ReNcell CX (cell line): ENCODE measurements around the gene VTI1A.

DNA sequence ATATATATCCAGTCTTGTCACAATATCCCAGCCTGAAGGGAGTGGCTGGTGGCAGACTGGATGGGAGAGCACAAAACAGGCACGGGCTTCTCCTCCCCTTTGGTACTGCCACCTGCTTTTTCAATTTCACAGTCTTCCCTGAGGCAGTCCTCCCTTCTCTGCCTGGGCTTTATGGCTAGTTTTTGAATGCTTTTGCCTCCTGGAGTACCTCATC, 18.9 kb downstream of the ACSL5 start:
- PRO-cap, result no peak

DNA sequence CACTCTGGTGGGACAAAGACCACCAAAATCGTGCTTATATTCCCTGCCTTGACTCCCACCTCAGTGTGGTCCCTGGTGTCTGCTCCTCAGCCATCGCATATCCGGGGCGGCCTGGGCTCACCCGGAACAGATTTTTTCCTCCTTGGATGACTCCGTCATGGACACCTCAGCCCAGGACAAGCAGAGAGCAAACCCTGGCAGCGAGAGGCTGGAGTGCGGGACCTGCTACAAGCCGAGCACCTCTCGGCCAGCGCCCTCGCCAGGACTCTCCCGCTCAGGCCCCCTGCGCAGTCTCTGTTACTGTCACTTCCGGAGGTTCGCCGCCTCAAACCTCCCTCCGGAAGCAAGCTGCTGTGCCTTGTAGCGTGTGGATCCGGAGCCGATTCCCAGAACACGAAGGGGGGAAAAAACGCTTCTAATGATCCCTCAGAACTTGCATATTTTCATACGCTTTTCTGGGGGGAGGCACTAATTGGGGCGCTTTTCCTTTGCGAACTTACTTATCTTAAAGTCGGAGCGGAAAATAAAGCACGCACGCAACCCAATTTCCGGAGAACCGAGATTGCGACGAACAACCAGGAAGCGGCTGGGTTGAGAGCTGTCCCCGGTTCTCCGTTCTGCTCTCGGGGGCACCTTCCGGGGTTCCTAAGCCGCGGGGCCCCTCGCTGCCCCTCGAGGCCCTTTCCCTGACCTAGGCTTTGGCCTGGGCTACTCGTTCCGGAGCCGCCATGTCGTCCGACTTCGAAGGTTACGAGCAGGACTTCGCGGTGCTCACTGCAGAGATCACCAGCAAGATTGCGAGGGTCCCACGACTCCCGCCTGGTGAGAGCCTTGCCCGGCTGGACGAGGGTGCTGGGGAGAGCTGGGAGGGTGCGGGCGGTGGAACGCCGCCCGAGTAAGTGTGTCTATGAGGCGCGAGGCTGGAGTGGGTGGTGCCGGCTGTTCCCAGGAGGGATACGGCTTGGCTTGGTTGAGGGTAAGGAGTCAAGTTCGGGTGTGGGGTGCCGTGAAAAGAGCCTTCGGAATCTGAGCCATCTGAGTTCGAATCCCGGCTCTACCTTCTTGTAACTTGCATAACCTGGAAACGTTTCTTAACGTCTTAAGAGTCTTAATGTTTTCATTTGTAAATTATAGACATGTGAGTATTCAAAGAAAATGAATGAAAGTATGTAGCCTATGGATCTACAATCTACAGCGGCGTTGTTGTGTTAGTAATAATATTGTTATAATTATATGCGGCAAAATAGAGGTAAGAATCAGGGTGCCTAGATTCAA, at the start of gene VTI1A:
Gene VTI1A (plus strand): TSS at position 570 of the 1,275 bp plus-strand sequence.
- PRO-cap, result bidirectional peak, plus-strand start at position 580 of the sequence, minus-strand start at position 263 of the sequence

DNA sequence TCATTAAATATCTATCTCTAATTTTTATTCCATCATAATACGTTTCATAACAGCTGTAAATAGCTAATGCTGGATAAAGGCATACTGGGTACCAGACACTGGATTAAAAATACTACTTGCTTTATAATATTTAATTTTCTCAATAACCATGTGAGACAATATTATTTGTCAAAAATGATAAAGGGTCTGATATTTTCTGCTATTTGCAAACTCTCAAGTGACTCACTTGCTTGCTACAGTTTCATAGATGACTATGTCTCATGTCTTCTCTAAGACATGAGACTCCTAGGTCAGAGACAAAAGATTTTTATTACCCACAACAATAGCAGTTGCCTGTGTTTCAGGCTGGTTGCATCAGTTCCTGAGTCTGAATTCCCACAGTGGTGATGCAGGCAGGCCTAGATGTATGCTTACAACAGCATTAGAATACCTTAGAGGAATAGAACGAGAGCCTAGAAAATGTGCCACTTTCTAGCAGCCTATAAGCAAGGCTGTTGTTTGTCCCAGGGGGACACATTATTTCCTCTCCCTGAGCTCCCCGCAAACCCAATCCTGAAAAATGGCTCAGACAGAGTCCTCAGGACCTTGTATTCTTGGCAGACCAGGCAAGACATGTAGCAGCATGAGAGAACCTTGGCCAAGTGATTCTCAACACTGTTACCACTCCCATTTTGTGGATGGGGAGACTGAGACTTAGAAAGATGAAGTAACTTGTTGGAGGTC, 13.9 kb downstream of the VTI1A start:
- PRO-cap, result no peak

GRCh38 chr10:112480164-112480580, 33.2 kb downstream of the VTI1A start:
- PRO-cap, result no peak

DNA sequence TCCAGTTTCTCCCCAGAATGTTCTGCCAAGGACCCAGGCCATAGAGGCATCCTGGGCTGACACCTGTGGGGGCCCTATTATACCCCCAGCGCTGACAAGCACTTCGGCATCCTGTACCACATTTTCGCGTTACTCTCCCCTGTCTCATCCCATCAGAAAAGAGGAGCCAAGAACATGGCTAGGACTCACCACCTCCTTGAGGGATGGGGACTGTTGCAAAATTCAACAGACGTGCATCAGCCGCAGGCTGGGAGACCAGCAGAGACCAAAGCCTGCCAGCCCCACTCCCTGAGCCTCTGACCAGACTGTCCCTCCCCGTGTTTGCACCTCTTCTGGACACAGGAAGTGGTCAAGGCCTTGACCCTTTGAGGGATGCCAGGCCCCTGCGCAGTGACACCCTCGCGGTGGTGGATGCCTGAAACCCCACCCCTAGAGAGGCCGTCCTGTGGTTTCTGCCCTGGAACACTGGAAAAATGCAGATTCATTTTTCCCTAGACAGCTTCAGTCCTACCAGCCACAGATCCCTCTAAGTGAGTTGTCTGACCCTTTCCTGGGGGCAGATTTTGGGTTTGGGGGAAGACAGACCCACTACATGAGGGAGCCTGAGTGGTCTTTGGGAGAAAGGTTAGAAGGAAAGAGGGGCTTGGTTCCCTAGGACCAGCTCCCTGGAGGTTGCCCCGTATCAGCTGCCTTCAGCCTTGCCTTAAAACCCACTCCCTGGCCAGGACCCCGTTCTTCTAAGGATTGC, 128.3 kb upstream of the TCF7L2 start:
- PRO-cap, result no peak

DNA sequence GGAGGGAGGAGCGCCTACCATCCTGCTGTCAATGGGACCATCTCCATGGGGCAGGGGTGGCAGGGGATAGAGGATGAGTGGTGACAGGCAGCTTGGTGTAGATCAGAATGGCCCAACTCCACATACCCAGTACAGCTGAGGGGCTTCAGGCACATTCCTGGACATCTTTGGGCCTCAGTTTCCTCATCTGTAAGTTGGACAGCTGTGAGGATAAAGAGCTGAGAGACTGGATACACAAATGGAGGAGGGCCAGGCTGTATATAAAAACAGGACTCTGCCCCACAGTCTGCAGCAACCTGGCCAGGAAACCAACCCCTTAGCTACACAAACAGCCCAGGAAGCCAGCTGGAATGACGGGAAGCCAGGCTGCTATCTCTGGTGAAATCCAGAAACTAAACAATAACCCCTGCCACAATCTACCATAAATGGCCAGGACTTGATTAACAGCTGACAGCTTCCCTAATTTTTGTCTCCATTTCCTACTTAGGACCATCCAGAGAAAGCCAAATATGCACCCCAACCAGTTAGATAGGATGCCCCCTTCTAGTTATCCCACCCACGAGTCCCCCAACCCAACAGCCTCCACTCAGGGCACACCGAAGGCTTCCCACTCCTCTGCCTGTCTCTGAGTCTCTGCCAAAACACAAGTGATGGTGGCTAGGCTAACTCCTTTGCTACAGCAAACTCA, 110.1 kb upstream of the TCF7L2 start:
- PRO-cap, result no peak

GRCh38 chr10:112952269-112952997, 2.4 kb downstream of the TCF7L2 start:
- PRO-cap, result bidirectional peak, plus-strand start at chr10:112952396, minus-strand start at chr10:112952394; bidirectional peak, plus-strand start at chr10:112952523, minus-strand start at chr10:112952499

DNA sequence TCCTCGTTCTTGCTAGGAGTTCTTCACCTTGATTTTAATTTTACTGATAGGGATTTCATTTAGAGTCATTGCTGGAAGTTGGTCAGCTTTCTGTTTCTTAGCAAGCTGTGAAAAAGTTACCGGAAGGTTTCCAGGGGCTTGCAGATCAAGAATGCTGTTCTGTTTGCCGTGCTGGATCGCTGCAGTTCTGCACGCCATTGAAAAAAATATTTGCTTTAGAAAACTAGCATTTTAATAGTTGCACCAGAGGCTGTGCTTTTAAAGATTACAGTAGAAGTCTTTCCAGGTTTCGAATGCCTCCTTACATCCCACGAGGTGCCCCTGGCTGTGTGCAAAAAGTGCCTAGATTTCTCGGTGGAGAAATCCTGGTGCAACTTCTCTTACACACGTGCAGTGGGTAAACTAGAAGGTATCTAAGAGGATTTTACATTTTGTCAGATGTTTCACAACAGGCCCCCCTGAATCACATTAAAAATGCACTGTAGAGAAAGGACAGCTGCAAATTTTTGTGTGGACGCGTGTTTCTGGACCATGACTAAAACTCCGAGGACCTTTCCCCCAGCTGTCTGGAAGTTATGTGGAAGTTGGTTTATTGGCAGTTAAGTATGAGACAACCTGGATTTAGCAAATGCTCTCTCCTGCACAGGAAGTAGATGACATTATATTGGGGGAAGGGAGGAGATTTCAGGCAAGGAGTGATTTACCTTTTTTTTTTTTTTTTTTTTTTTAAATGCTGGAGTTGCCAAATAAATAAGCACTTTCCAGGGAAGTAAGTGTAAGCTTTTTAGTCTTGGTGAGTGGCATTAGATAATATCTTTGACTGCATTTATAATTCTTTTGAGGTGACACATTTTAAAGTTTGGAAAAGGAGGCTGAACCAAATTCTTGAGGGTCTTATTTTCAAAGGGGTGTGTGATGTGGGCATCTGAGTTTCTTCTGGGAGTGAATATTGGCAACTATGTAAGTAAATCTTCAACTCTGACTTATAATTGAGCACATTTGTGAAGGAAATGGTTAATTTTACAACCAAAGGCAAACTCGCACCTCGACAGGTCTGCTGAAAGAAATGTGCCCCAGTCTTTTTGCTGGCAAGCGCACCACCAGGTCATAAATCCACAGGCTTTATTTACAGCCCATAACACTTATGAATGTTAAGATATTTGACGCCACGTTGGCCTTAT, 6.0 kb downstream of the TCF7L2 start:
- PRO-cap, result unidirectional peak, minus-strand start at position 573 of the sequence

DNA sequence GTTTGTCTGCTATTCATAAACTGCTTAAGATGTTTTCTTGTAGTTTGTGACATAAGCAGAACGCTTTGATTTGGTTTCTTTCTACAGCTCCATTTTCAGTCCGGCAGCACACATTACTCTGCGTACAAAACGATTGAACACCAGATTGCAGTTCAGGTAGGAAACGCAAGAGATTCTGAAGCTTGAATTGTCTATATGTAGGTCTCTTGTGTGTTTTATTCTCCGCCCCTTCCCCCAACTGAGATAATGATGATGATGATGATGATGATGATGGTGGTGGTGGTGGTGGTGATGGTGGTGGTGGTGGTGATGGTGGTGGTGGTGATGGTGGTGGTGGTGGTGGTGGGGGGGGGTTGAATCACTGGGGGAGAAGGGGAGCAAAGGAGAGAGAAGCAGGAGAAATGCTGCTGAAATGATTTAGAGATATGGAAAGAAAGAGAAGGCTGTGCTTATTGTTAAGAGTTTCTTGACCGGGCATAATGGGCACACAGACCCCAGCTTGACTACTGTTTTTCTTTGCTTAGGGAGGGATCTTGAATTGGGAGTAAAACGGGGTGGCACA, 14.5 kb downstream of the TCF7L2 start:
- PRO-cap, result no peak

DNA sequence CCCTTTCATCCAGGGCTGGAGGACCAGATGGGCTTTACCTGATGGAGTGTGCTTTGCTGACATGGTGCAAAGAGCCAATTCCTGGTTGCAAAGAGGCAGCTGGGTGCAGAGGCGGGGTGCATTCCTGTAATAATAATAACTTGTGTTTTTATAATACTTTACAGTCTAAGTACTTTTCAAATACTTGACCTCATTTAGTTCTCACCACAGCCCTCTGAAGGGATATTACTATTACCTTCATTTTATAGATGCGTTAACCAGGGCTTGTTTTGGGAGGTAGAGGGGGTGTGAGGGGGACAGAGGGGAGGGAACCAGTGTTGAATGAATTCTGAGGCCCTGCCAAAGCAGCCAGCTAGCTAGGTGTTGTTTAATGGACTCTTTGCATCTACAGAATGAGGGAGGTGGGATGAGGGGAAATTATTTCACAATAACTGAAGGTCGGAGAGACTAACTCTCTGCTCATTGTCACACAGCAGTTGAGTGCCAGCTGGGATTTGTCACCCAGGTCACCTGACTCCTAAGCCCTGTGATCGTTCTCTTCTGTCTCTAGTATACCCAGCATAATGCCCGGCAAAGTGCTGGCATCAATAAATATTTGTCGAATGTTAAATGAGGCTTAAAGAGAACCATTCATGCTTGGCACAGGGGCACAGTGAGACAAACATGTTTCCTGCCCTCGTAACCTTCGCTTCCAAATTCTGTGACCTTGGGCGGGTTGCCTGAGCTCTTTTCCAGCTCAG, 70.6 kb downstream of the TCF7L2 start:
- PRO-cap, result no peak

- PRO-cap, result no peak
Measured at GRCh38 chr10:113128663-113129704, 178.9 kb downstream of the TCF7L2 start.

- PRO-cap, result bidirectional peak, plus-strand start at chr10:113273815, minus-strand start at chr10:113273616
Measured at GRCh38 chr10:113273335-113274449, 279.2 kb upstream of the HABP2 start.

GRCh38 chr10:113652884-113653083, 11.1 kb downstream of the NRAP start:
- PRO-cap, result no peak

DNA sequence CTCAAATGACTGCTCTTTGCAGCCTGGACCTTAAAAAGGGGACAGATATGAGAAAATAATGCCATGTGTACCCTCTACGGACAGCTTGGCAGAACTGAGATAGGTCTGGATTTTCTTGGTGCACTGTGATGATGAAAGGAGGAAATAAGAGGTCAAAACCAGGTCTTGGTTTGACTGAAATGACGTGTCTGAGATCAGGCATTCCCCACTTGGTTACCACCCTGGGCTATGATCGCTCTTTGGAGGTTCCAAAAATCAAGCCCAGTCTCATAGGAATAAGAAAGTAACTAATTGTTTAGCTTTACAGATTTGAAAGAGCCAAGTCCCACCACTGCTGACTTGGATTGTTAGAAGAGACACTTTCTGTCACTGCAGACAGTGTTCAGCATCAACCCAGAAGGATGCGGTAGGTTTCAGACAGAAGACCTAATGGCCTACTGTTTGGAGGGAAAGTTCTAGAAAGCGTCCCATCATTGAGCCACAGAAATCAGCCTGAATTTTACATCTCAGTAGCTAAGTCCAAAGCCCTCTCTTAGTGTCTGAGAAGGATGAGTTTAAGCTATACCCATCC, 2.2 kb downstream of the CASP7 start:
- PRO-cap, result no peak

DNA sequence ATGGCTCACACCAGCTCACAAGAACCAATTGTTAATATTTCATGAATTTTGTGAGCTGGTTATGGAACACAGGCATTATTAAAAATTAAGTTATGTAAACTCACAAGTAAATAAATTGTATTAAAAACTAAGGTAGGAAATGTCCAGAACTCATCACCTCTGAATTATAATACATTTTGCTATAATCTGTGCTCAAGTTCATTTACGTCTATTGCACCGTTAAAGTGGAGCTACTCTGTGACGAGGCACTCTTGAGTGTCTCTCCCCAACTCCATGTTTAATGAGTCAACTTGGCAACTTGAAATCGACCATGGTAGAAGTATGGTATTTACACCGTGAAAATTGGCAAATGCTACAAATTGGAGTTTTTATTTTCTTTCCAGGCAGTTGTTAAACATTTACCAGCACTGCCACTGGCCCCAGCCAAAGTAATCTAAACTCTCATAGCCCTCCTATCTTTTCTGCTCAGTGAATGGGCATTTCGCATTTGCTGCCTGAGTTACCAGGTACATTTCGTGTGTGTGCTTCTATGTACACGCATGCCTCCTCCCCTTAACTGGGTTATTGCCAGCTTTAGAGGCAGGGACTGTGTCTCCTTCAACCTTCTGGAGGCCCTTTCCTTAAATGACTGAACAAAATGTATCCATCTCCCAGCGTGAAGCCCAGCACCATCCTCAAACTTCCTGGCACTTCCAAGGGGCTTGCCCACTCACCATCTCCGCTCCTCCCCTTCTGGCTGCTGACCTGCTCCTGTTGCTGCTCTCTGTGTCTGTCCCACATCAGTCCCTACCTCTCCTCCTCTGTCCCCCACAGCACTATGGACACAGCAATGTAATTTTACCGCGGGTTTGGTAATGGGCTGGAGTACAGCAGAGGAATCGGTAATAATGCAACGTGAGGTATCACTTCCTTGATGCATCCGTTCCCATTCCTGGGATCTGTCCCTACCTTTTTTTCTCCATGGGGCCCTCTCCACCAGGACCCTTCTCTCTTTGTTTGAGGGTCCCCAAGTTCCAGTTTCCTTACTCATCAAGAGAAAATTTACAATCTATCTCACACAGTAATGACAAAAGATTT, 83.4 kb downstream of the NHLRC2 start:
- PRO-cap, result no peak

- PRO-cap, result no peak
Measured at GRCh38 chr10:114001624-114001898, 42.1 kb upstream of the ADRB1 start.

- PRO-cap, result no peak
Measured at GRCh38 chr10:114025290-114025677, 18.4 kb upstream of the ADRB1 start.

- PRO-cap, result no peak
Measured at GRCh38 chr10:114040986-114041360, 2.7 kb upstream of the ADRB1 start.

DNA sequence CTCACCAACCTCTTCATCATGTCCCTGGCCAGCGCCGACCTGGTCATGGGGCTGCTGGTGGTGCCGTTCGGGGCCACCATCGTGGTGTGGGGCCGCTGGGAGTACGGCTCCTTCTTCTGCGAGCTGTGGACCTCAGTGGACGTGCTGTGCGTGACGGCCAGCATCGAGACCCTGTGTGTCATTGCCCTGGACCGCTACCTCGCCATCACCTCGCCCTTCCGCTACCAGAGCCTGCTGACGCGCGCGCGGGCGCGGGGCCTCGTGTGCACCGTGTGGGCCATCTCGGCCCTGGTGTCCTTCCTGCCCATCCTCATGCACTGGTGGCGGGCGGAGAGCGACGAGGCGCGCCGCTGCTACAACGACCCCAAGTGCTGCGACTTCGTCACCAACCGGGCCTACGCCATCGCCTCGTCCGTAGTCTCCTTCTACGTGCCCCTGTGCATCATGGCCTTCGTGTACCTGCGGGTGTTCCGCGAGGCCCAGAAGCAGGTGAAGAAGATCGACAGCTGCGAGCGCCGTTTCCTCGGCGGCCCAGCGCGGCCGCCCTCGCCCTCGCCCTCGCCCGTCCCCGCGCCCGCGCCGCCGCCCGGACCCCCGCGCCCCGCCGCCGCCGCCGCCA, 849 bp downstream of the ADRB1 start:
- PRO-cap, result no peak

DNA sequence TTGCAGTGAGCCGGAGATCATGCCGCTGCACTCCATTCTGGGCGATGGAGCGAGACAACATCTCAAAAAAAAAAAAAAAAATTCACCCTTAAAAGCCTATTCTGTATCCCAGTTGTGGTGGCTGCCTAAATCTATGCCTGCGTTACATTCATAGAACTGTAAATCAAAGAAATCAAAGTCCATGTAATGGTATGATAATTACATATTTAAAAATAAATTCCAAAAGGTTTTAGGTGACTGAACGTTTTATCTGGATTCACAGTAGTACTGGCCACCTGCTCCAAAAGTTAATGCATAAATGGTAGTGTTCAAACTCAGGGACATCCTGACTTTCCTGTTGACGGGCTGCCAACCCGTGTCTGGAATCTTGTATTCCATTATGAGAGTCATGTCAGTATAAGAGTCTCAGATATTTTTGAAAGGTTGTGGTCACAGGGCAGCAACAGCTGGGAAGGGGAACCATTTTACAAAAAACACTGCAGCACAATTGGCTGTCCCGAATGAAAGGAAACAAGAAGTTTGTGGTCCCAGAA, 2.7 kb downstream of the TDRD1 start:
- PRO-cap, result no peak